K562 (cell line): ENCODE results near the gene ST6GALNAC6.

GRCh38 chr9:127742272-127743042 is 7.4 kb upstream of the TOR2A start:
- RAMPAGE, long total RNA: no peak
- RRBS: 0% methylated on average over 1 of the region's 43 CpGs
PRO-cap:
- standard: no peak
- CoPRO, capped RNA only, 2 experiments: no peak in any of the 2 experiments
- CoPRO, capped and uncapped RNA, 2 experiments: no peak in any of the 2 experiments
- CoPRO, uncapped RNA only, 2 experiments: no peak in any of the 2 experiments
CAGE:
- cytosol, long polyA plus RNA: no peak
- long polyA plus RNA: no peak
- nucleolus, long total RNA: no peak
- nucleus, long polyA plus RNA: no peak

GRCh38 chr9:127748356-127748672 is 13.2 kb upstream of the TOR2A start:
- RAMPAGE, long total RNA: no peak
- RRBS: no CpG with 5 or more reads among the region's 3 CpGs
PRO-cap:
- standard: no peak
- CoPRO, capped RNA only, 2 experiments: no peak in any of the 2 experiments
- CoPRO, capped and uncapped RNA, 2 experiments: no peak in any of the 2 experiments
- CoPRO, uncapped RNA only, 2 experiments: no peak in any of the 2 experiments
CAGE:
- cytosol, long polyA plus RNA: no peak
- long polyA plus RNA: no peak
- nucleolus, long total RNA: no peak
- nucleus, long polyA plus RNA: no peak

GRCh38 chr9:127787945-127788712 is 2.3 kb downstream of the CDK9 start:
- RAMPAGE, long total RNA: no peak
- RRBS: 98% methylated on average over 4 of the region's 26 CpGs
PRO-cap:
- standard: no peak
- CoPRO, capped RNA only, 2 experiments: no peak in any of the 2 experiments
- CoPRO, capped and uncapped RNA, 2 experiments: no peak in any of the 2 experiments
- CoPRO, uncapped RNA only, 2 experiments: no peak in any of the 2 experiments
CAGE:
- cytosol, long polyA plus RNA: no peak
- long polyA plus RNA: no peak
- nucleolus, long total RNA: no peak
- nucleus, long polyA plus RNA: no peak

DNA sequence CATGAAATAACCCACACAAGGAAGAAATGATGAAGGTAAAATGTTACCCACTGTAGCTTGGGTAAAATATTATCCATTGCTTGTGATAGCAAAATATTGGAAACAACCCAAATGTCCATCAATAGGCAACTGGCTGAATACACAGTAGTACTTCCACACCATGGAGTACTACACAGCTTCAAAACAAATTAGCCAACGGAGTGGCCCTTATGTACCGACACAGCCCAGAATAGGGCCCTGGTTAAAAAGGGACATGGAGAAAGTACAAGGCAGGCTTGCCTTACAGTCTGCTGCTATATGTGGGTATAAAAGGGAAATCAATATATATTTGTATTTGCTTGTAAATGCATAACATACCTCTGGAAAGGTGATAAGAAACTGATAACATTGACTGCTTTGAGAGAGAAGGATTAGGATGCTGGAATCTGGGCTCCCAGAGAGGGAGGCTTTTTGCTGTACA is 4.2 kb upstream of the FPGS start:
- RAMPAGE, long total RNA: no peak
- RRBS: no CpG with 5 or more reads among the region's 2 CpGs
PRO-cap:
- standard: no peak
- CoPRO, capped RNA only, 2 experiments: no peak in any of the 2 experiments
- CoPRO, capped and uncapped RNA, 2 experiments: no peak in any of the 2 experiments
- CoPRO, uncapped RNA only, 2 experiments: no peak in any of the 2 experiments
CAGE:
- cytosol, long polyA plus RNA: no peak
- long polyA plus RNA: no peak
- nucleolus, long total RNA: no peak
- nucleus, long polyA plus RNA: no peak

GRCh38 chr9:127806894-127807710 is 4.4 kb downstream of the FPGS start:
- RAMPAGE, long total RNA: no peak
- RRBS: 100% methylated on average over 2 of the region's 23 CpGs
PRO-cap:
- standard: no peak
- CoPRO, capped RNA only, 2 experiments: no peak in any of the 2 experiments
- CoPRO, capped and uncapped RNA, 2 experiments: no peak in any of the 2 experiments
- CoPRO, uncapped RNA only, 2 experiments: no peak in any of the 2 experiments
CAGE:
- cytosol, long polyA plus RNA: no peak
- long polyA plus RNA: no peak
- nucleolus, long total RNA: no peak
- nucleus, long polyA plus RNA: no peak

- RAMPAGE, long total RNA: no peak
- RRBS: no CpG with 5 or more reads among the region's 13 CpGs
PRO-cap:
- standard: no peak
- CoPRO, capped RNA only, 2 experiments: no peak in any of the 2 experiments
- CoPRO, capped and uncapped RNA, 2 experiments: no peak in any of the 2 experiments
- CoPRO, uncapped RNA only, 2 experiments: no peak in any of the 2 experiments
CAGE:
- cytosol, long polyA plus RNA: no peak
- long polyA plus RNA: no peak
- nucleolus, long total RNA: no peak
- nucleus, long polyA plus RNA: no peak
Measured at GRCh38 chr9:127808480-127808808, 5.8 kb downstream of the FPGS start.

GRCh38 chr9:127835555-127836673 is 18.5 kb downstream of the ENG start:
- RAMPAGE, long total RNA: no peak
- RRBS: no CpG with 5 or more reads among the region's 23 CpGs
PRO-cap:
- standard: no peak
- CoPRO, capped RNA only, 2 experiments: no peak in any of the 2 experiments
- CoPRO, capped and uncapped RNA, 2 experiments: no peak in any of the 2 experiments
- CoPRO, uncapped RNA only, 2 experiments: no peak in any of the 2 experiments
CAGE:
- cytosol, long polyA plus RNA: no peak
- long polyA plus RNA: no peak
- nucleolus, long total RNA: no peak
- nucleus, long polyA plus RNA: no peak

DNA sequence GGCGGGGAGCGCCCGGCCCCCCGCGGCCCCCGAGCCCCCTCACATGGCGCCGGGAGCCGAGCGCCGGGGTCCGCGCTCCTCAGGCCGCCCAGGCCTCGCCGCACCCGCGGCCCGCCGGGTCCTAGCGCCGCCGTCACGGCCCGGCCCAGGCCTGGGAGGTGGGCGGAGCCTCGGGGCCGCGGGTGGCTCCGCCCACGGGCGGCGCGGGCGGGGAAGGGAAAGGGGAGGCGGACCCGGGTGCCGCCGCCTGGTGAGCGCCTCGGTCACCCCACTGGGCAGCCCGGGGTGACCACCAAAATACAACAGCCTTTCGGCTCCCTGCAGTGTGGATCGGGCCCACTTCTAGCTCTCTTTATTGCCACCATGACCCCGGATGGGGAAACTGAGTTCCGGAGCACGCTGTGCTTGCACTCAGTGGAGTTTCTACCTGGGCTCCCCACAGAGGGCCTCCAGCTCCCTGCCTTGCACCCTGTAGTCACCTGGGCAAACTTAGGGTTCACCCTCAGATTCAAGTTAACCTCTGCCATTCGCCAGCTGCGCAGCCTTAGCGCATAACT is at the start of gene ST6GALNAC6:
TSS of gene ST6GALNAC6 (minus strand) at position 97 of the 557 bp plus-strand sequence.
- RAMPAGE, long total RNA: no peak
- RRBS: 3% methylated on average over 27 of the region's 50 CpGs
PRO-cap:
- standard: bidirectional peak, plus-strand start at position 219 of the sequence, minus-strand start at position 123 of the sequence
- CoPRO, capped RNA only, 2 experiments: peak in 2 of 2 experiments; most common plus-strand start position 219 of the sequence (in 2); most common minus-strand start position 123 of the sequence (in 2)
- CoPRO, capped and uncapped RNA, 2 experiments: peak in 2 of 2 experiments; most common plus-strand start position 219 of the sequence (in 2); most common minus-strand start position 97 of the sequence (in 2)
- CoPRO, uncapped RNA only, 2 experiments: no peak in any of the 2 experiments
CAGE:
- cytosol, long polyA plus RNA: no peak
- long polyA plus RNA: no peak
- nucleolus, long total RNA: no peak
- nucleus, long polyA plus RNA: no peak

DNA sequence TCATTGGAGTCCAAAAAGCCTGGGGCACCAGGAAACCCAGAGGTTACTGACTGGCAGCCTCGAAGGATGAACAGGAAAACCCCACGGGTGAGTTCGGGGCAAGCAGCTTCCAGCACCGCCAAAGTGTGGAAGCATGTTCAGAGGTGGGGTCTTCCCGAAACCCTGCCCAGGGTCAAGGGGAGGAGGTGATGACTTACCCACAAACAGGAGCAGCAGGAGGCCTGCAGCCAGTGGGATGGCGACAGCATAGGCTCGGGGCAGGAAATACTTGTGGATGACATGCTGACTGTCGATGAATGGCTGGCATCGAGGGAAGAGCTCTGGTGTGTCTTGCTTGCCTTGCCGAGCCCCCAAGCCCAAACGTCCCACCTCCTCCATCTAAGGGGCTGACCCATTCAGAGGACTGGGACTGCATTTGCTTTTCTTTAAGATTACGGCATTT is 1.3 kb downstream of the DPM2 start:
- RAMPAGE, long total RNA: no peak
- RRBS: no CpG with 5 or more reads among the region's 12 CpGs
PRO-cap:
- standard: no peak
- CoPRO, capped RNA only, 2 experiments: no peak in any of the 2 experiments
- CoPRO, capped and uncapped RNA, 2 experiments: no peak in any of the 2 experiments
- CoPRO, uncapped RNA only, 2 experiments: peak in 1 of 2 experiments; most common minus-strand start position 266 of the sequence (in 1)
CAGE:
- cytosol, long polyA plus RNA: no peak
- long polyA plus RNA: no peak
- nucleolus, long total RNA: no peak
- nucleus, long polyA plus RNA: no peak

- RAMPAGE, long total RNA: no peak
- RRBS: no CpG with 5 or more reads among the region's 5 CpGs
PRO-cap:
- standard: no peak
- CoPRO, capped RNA only, 2 experiments: no peak in any of the 2 experiments
- CoPRO, capped and uncapped RNA, 2 experiments: no peak in any of the 2 experiments
- CoPRO, uncapped RNA only, 2 experiments: no peak in any of the 2 experiments
CAGE:
- cytosol, long polyA plus RNA: no peak
- long polyA plus RNA: no peak
- nucleolus, long total RNA: no peak
- nucleus, long polyA plus RNA: no peak
Measured at GRCh38 chr9:127955842-127956295, 18.2 kb upstream of the DPM2 start.

- RAMPAGE, long total RNA: no peak
- RRBS: no CpG with 5 or more reads among the region's 10 CpGs
PRO-cap:
- standard: no peak
- CoPRO, capped RNA only, 2 experiments: no peak in any of the 2 experiments
- CoPRO, capped and uncapped RNA, 2 experiments: no peak in any of the 2 experiments
- CoPRO, uncapped RNA only, 2 experiments: no peak in any of the 2 experiments
CAGE:
- cytosol, long polyA plus RNA: no peak
- long polyA plus RNA: no peak
- nucleolus, long total RNA: no peak
- nucleus, long polyA plus RNA: no peak
Measured at GRCh38 chr9:127966342-127967013, 14.3 kb downstream of the EEIG1 start.

DNA sequence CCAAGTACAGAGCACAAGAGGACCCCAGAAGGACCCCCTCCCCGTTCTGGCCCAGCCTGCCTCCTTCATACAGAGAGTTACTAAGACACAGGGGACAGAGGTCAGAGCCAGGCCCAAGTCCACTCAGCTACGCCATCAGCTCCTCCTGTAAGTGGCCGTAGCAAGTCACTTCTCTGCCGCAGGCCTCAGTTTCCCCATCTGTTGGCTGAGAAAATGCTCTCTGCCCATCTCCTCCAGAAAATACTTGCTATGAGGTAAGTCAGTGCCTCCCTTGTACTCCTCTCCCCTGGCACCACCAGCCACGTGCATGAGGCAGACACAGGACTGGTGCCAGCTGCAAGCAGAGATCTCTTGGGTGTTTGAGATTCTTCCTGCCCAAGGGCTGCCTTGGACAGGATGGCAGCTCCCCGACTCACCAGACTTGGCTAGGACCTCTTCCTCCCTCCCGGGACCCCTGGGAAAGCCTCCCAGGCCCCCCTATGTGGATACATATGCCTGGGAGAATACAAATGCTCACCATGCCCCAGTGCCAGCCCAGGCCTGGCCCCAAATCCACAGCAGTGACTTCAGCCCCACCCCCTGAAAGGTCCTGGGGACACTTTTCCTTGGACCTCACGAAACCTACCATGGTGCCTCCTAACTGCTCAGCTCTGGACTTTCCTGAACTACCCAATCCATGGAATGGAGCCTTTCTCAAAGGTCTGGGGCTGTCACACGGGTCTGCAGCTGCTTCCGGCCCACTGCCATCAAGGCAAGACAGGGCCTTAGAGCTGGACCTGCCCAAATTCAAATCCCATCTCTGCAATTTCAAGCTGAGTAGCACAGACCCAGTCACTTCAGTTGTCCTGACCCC is 5.1 kb downstream of the EEIG1 start:
- RAMPAGE, long total RNA: no peak
- RRBS: no CpG with 5 or more reads among the region's 10 CpGs
PRO-cap:
- standard: no peak
- CoPRO, capped RNA only, 2 experiments: no peak in any of the 2 experiments
- CoPRO, capped and uncapped RNA, 2 experiments: no peak in any of the 2 experiments
- CoPRO, uncapped RNA only, 2 experiments: no peak in any of the 2 experiments
CAGE:
- cytosol, long polyA plus RNA: no peak
- long polyA plus RNA: no peak
- nucleolus, long total RNA: no peak
- nucleus, long polyA plus RNA: no peak

DNA sequence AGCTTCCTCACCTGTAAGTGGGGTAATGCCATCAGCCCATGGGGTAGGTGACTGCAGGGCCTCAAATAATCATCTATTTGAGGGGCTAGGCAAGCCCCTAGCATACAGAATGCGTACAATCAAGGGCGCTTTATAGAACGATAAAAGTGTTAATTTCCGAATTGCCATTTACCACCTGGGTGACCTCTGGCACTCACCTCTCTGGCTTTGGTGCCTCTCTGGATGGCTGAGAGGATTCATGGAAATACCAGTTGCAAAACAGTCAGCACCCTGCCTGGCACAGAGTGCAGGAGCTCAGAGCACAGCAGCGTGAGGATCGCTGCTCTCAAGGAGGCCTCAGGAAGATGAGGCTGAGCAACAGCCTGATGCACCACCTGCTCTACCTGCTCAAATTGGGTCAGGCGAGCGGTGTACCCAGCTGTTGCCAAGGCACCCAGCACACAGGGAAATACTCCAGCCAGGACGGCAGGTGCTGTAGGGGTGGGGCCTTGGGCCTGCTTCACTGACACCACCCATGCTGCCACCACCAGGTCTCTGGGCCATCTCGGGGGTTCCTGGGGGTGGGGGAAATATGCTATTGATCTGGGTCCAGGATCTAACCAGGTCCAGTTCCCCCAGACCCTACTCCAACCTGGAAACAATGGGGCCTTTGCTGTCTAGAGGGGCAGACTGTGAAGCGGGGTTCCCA is 4.4 kb downstream of the EEIG1 start:
- RAMPAGE, long total RNA: no peak
- RRBS: no CpG with 5 or more reads among the region's 11 CpGs
PRO-cap:
- standard: no peak
- CoPRO, capped RNA only, 2 experiments: no peak in any of the 2 experiments
- CoPRO, capped and uncapped RNA, 2 experiments: no peak in any of the 2 experiments
- CoPRO, uncapped RNA only, 2 experiments: no peak in any of the 2 experiments
CAGE:
- cytosol, long polyA plus RNA: no peak
- long polyA plus RNA: no peak
- nucleolus, long total RNA: no peak
- nucleus, long polyA plus RNA: no peak

DNA sequence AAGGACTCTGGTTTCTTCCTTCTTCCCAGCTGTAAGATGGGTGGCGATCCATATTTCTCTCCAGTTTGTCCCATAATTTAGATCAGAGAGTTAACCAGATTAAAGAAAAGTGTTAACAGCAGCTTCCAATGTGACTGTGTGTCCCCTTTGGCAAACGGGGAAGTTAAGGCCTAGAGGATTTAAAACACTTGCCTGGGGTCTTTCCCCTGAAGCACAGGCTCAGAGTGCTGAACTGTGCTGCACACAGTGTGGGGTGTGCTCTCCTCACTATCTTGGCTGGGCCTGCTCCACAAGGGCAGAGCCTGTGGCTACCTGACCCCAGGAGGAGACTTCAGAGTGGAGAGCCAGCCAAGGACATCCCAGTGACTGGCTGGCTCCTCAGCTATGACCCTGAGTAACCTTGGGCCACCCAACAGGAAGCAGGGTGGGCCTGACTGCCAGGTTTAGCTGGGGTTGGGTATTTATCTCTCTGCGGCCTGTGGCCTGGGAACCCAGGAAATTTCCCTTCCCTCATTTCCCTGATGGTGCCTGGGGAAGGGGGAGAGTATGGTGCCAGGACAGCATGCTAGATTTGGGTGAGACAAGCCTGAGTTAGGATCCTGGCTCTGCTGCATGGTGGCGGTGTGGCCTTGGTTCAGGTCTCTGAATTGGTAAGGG is 2.1 kb upstream of the EEIG1 start:
- RAMPAGE, long total RNA: no peak
- RRBS: no CpG with 5 or more reads among the region's 4 CpGs
PRO-cap:
- standard: no peak
- CoPRO, capped RNA only, 2 experiments: no peak in any of the 2 experiments
- CoPRO, capped and uncapped RNA, 2 experiments: no peak in any of the 2 experiments
- CoPRO, uncapped RNA only, 2 experiments: no peak in any of the 2 experiments
CAGE:
- cytosol, long polyA plus RNA: no peak
- long polyA plus RNA: no peak
- nucleolus, long total RNA: no peak
- nucleus, long polyA plus RNA: no peak

- RAMPAGE, long total RNA: no peak
- RRBS: no CpG with 5 or more reads among the region's 14 CpGs
PRO-cap:
- standard: no peak
- CoPRO, capped RNA only, 2 experiments: no peak in any of the 2 experiments
- CoPRO, capped and uncapped RNA, 2 experiments: no peak in any of the 2 experiments
- CoPRO, uncapped RNA only, 2 experiments: no peak in any of the 2 experiments
CAGE:
- cytosol, long polyA plus RNA: no peak
- long polyA plus RNA: no peak
- nucleolus, long total RNA: no peak
- nucleus, long polyA plus RNA: no peak
Measured at GRCh38 chr9:128030790-128031505, 36.2 kb downstream of the NAIF1 start.

- RAMPAGE, long total RNA: no peak
- RRBS: no CpG with 5 or more reads among the region's 11 CpGs
PRO-cap:
- standard: no peak
- CoPRO, capped RNA only, 2 experiments: no peak in any of the 2 experiments
- CoPRO, capped and uncapped RNA, 2 experiments: no peak in any of the 2 experiments
- CoPRO, uncapped RNA only, 2 experiments: no peak in any of the 2 experiments
CAGE:
- cytosol, long polyA plus RNA: no peak
- long polyA plus RNA: no peak
- nucleolus, long total RNA: no peak
- nucleus, long polyA plus RNA: no peak
Measured at GRCh38 chr9:128053651-128054103, 13.4 kb downstream of the NAIF1 start.

DNA sequence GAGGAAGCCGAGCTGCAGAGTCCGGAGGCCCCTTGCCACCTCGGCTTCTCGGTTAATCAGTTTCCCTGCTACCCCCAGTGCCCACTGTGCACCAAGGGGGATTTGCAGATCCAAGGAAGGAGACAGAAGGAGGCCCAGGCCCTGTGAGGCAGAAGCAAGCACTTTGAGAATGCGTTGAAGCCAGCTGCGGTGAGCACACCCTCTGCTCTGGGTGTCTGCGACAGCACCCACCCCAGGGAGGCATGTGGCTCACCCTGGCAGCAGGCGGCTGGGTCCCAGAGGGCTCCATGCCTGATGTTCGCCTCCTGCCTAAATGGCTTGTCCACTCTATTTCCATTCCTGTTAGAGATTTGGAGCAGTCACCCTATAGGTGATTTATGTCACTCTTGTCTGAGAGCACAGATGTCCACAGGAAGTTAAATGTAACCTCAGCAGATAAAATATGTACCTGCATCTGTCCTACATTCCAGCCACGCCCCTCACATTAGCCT is 28.3 kb downstream of the PTGES2 start:
- RAMPAGE, long total RNA: no peak
- RRBS: no CpG with 5 or more reads among the region's 10 CpGs
PRO-cap:
- standard: unidirectional peak, minus-strand start at position 314 of the sequence
- CoPRO, capped RNA only, 2 experiments: peak in 1 of 2 experiments; most common plus-strand start position 347 of the sequence (in 1); most common minus-strand start position 314 of the sequence (in 1)
- CoPRO, capped and uncapped RNA, 2 experiments: peak in 1 of 2 experiments; most common plus-strand start position 419 of the sequence (in 1); most common minus-strand start position 314 of the sequence (in 1)
- CoPRO, uncapped RNA only, 2 experiments: peak in 1 of 2 experiments; most common minus-strand start position 314 of the sequence (in 1)
CAGE:
- cytosol, long polyA plus RNA: no peak
- long polyA plus RNA: no peak
- nucleolus, long total RNA: no peak
- nucleus, long polyA plus RNA: no peak

- RAMPAGE, long total RNA: no peak
- RRBS: no CpG with 5 or more reads among the region's 34 CpGs
PRO-cap:
- standard: no peak
- CoPRO, capped RNA only, 2 experiments: no peak in any of the 2 experiments
- CoPRO, capped and uncapped RNA, 2 experiments: no peak in any of the 2 experiments
- CoPRO, uncapped RNA only, 2 experiments: peak in 1 of 2 experiments; most common plus-strand start chr9:128099847 (in 1)
CAGE:
- cytosol, long polyA plus RNA: no peak
- long polyA plus RNA: no peak
- nucleolus, long total RNA: no peak
- nucleus, long polyA plus RNA: no peak
Measured at GRCh38 chr9:128099688-128100773, 27.5 kb downstream of the PTGES2 start.